ENCODE data around the genes RABEP2 and MAZ.

DNA sequence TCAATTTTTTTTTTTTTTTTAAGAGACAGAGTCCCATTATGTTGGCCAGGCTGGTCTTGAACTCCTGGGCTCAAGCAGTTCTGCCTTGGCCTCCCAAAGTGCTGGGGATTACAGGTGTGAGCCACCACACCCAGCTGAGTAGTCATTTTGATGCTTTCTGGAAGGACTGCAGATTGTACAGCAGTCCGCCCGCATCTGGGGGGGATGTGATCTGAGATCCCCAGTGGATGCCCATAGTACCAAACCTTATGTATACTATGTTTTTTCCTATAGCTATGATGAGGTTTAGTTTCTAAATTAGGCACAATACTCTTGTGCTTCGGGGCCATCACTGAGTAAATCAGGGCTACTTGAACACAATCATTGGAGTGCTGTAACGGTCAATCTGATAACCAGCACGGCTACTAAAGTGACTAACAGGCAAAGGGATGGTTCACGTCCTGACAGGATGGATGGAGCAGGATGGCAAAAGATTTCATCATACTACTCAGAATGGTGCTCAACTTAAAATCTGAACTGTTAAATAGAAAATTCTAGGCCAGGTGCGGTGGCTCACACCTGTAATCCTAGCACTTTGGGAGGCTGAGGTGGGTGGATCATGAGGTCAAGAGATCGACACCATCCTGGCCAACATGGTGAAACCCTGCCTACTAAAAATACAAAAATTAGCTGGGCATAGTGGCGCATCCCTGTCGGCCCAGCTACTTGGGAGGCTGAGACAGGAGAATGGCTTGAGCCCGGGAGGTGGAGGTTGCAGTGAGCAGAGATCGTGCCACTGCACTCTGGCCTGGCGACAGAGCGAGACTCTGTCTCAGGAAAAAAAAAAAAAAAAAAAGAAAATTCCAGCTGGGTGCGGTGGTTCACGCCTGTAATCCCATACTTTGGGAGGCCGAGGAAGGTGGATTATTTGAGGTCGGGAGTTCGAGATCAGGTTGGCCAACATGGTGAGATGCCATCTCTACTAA, 7.1 kb downstream of the TUFM start:
- RRBS: no CpG with 5 or more reads among the region's 19 CpGs

GRCh38 chr16:28865134-28866072, 1.8 kb downstream of the SH2B1 start:
- RRBS: no CpG with 5 or more reads among the region's 23 CpGs

GRCh38 chr16:28873345-28873891, 4.9 kb upstream of the ATP2A1 start:
- RRBS: no CpG with 5 or more reads among the region's 19 CpGs

DNA sequence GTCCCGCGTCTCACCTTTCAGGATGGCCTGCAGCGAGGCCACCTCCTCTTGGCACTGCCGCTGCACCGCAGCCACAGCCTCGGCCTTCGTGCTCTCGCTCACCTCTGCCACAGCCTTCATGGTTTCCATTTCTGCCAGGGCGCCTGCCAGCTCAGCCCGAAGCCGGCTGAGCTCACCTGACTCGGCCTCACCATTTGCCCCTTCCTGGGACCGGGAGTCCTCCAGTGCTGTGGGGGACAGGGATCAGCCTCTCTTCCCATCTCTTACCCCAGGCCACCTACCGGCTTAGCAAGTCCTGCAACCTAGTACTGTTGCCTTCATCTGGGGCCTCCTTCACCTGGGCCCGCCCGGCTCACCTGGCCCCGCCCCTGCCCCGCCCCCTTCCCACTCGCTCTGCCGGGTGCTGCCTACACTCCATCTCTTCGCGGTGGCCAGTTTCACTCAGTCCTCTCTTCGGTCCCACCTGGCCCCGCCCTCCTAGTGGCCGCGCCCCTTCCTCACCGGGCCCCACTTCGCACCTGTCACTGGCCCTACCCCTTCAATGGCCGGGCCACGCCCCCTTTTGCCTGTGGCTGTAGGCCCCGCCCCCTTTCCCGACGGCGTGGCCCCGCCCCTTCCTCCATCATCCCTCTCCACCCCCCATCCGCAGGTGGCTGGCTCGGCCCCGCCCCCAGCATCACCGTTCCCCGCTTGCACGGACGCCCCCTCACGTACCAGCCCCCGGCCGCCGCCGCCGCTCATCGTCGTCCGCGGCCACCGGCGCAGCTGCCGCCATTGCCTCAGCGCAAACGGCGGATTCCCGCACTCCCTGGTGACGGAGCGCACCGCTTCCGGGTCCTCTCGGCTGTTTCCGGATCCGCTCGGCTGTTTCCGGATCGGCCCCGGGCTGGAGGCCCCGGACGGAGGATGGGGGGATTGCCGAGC, at the start of gene RABEP2:
RABEP2 (minus strand) TSS at position 850 of the 924 bp plus-strand sequence.
- RRBS: 9% methylated on average over 40 of the region's 73 CpGs

- RRBS: no CpG with 5 or more reads among the region's 7 CpGs
Measured at GRCh38 chr16:28986622-28986948, 1.7 kb downstream of the LAT start.

DNA sequence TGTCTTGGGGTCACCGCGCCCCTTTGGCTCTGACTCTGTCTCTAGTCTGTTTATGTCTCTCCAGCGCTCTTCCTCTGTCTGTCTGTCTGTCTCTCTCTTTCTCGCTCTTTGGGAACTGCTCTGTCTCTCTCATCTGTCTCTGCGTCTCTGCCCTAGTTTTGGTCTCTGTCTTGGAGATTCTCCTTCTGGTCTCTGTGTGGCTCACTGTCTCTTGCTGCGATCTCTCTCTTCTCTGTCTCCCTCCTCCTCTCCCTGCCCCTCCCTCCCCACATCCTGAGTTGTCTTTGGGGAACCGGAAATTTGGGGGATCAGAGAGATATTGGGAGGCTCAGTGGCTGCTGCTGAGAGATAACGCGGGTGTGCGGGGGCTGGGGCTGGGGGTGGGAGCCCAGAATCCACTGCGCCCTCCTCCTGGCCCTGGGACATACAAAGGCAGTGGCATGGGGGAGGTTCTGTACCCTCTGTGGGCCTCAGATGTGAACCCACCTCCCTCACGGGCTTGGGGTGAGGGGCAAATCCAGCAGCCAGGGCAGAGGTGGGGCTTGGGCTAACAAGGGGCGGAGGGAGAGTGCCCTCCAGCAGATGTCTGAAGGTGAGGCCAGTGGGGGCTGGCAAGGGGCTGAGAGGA, 24.4 kb downstream of the LAT start:
- RRBS: no CpG with 5 or more reads among the region's 13 CpGs

- RRBS: no CpG with 5 or more reads among the region's 30 CpGs
Measured at GRCh38 chr16:29127584-29128211, 142.8 kb downstream of the LAT start.

- RRBS: no CpG with 5 or more reads among the region's 17 CpGs
Measured at GRCh38 chr16:29156817-29157639, 172.2 kb downstream of the LAT start.

DNA sequence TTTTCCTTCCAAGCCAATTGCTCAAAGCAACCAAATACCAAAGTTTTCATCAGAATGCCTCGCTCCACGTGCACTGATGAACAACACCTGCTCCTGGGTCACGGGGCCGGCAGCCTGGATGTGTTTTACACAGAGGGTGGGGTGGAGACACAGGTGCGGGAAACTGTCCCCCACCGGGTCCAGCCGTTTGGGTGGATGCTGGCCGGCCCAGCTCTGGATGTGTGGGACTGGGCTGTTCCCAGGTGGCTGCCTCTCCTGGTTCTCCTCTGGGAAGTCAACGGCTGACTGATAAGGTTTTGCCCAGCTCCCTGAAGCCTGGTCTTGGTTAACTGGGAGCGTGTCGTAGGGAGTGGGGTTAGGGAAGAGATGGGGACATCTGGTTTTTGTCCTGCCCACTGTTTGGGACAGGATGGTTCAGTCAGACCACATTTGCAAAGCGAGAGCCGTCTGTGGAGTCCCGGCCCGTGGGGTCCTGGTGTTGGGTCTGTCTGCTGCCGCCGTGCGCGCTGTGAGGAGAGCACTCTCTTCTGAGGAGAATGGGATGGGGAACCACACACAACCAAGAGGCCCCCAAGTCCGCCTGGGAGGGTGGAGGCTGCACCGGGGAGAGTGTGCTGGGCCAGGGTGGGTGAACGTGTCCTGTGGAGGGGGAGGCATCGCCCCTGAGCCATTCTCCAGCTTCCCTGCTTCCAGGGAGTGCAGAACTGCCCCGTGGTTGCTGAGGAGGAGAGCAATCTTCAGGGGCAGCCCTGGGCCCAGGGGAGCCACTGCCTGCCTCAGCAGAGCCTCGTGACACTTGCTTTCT, 173.0 kb downstream of the LAT start:
- RRBS: 39% methylated on average over 2 of the region's 25 CpGs

DNA sequence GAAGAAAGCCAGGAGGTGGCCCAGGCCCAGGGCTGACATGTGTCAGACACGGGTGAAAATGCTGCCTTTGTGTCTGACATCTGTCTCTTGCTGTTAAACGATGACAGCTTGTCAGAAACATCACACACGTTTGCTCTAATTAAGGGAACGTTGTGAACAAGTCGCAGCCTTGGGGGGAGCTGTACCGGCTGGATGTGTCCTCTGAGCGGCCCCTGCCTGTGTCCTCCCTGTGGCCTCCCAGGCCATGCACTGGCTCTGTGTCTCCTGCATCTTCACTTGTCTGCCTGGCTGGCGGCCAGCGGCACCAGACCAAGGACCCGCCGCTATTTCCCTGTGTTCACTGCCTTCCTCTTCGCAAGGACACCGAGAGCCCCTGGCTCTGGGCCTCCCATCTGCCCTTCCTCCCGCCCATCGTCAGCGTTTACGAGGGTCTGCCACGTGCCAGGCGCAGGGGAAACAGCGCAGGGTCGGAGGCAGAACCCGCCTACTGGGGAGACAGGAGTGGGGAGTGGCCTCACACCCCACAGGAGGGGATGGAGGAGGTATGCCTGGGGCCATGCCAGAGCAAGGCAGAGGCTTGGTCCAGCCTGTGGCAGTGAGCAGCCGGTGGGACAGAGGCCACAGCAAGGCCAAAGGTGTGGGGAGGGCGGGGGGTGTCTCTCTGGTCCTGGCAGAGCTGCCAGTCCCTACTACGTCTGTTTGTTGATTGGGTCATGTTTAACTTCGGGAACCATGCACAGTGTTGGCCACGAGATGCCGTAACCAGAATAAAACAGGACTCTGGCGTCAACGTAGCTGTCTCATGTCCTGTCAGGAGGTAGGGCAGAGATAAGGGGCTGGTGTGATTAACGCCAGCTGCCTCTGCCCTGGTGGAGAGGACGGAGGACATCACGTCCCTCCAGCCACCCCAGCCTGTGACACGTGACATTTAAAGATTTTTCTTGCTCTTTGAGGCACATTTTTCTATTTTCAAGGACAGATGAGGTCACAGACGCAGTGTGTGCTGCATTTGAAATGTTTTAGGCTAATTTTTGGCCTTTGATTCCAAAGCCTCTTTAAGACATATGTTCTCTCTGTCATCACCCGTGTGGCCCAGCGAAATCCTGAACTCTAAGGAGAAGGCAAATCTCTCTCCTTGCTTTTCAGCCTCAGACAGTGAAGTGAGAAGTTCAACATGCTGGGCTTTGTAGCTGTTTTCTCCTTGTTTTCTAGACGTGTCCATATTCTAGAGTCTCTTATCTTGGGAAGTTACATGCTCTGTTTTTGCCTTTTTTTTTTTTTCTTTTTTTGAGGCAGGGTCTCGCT, 193.1 kb downstream of the LAT start:
- RRBS: no CpG with 5 or more reads among the region's 39 CpGs

DNA sequence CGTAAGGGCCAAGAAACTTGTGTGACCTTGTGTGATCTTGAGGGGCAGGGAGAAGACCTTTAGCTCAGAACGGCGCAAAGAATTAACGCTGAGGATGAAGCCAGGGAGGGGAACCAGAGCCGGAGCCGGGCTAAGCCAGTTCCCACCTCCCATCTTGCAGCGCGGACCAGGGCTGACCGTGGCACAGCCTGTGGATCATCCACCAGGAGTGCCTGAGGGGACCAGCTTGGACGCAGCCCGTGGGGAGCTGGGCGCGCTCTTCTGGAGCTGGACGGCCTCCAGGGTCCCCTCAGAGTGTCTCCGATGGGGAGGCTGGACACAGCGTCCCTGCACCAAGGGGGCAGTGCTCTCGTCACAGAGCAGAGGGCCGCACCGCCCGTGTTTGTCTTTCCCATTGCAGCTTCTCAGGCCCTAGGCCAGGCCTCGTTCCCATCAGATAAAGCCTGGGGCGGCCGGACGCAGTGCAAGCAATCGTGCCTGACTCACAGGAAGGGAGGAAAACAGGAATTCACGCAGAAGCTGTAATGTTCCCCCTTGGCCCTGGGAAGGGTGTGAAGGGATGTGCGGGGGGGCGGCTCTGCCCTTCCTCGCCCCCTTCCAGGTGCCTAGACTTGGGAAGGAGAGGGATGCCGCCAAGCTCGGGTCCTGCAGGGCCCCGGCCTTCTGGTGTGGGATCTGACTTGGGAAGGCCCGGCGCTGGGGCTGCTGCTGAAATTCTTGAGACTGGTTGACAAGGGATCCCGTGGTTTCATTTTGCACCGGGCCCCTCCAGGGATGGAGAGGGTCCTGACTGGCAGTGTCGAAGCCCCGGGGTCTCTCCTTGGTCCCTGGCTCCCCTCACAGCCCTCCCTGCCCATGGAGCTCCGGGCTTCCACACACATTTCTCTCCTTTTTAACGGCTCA, 144.8 kb downstream of the NPIPB11 start:
- RRBS: 79% methylated on average over 2 of the region's 40 CpGs

GRCh38 chr16:29266326-29267056, 140.0 kb downstream of the NPIPB11 start:
- RRBS: no CpG with 5 or more reads among the region's 14 CpGs

GRCh38 chr16:29629317-29629711, 33.7 kb upstream of the SPN start:
- RRBS: no CpG with 5 or more reads among the region's 10 CpGs

- RRBS: 72% methylated on average over 3 of the region's 45 CpGs
Measured at GRCh38 chr16:29664008-29665195, 1.4 kb downstream of the SPN start.

GRCh38 chr16:29709931-29710241, 30.9 kb downstream of the QPRT start:
- RRBS: no CpG with 5 or more reads among the region's 3 CpGs

DNA sequence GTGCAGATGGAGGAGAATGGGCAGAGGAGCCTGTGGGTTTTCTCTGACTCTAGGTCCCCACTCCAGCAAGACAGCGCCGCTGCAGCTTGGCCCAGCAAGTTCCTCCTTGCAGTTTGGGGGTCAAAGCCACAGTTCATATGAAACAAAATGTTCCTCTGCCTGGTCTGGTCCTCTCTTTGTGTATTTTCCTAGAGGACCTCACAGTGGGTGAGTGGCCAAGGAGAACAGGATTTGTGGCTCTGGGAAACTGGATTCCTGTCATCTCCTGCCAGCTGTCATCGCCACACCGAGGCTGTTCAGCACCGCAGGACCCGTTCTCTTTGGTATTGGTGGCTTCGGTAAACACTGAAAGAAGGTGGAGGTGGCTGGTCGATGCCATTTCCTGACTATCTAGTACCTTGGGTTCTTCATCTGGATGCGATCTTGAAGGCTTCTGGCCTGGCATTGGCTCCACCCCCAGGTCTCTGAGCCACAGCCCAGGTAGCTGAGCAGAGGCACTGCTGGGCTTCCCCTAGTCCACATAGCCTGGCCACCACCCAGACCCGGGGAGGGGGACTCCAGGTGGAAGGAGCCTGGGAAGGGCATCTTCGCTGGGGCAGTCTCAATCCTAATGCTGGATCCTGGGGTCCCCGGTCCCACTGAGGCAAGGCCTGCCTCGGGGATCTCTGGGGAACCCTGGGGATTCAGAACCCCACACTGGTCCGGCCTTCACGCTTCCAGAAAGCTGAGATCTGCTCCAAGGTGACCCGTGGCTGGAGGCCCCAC, 2.0 kb downstream of the C16orf54 start:
- RRBS: 36% methylated on average over 6 of the region's 16 CpGs

- RRBS: no CpG with 5 or more reads among the region's 17 CpGs
Measured at GRCh38 chr16:29804348-29805077, 1.8 kb upstream of the MAZ start.

GRCh38 chr16:29806268-29807082, at the start of gene MAZ:
MAZ (plus strand) TSS chr16:29806529.
- RRBS: 2% methylated on average over 46 of the region's 119 CpGs

- RRBS: no CpG with 5 or more reads among the region's 18 CpGs
Measured at GRCh38 chr16:30006984-30007472, 3.8 kb downstream of the DOC2A start.

DNA sequence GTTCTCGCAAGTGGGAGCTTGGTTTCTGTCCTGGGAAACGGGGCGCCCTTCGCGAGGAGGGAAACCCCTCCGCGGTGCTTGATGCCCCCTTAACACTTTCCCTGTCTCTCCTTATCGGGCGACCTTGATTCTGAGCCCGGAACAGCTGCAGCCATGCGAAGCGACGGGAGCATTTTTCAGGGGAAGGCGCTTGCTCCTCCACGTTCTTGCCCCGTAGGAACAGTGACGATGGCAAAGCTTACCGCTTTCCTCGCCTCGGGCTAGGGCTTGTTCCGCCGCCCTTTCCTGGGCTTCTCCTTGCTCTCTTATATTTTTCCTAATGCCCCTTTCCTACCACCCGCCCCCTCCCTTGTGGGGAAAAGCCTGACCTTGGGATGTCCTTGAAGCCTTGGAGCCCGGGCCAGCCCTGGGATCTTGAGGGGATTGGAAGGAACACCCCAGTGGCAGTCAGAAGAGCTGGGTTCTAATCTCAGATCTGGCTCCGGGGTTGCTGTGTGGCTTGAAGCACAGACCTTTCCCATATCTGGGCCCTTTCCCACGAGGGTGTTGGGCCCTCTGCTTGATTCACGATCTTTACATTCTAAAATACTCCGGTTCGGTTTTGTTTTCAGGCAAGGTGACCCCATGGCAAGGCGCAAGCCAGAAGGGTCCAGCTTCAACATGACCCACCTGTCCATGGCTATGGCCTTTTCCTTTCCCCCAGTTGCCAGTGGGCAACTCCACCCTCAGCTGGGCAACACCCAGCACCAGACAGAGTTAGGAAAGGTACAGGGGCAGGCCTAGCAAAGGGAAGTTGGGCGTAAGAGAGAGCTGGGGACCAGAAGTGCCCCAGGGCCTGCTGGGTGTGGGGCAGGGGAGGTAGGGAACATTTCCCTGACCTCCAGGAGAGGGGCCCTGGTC, 964 bp downstream of the ALDOA start:
- RRBS: 13% methylated on average over 4 of the region's 31 CpGs

Data from AG09309 (cell line).